Metastatic Lung Carcinoma in the Adrenal Gland (tissue), 1 donor: Measurements from ENCODE around the genes IFT25, LDLRAD1, TCEANC2 and ACOT11.

- PRO-cap = no peak
These were observed 93.4 kb downstream of the GLIS1 start for GRCh38 chr1:53645592-53645999.

GRCh38 chr1:53889030-53889406 is 579 bp downstream of the YIPF1 start:
- PRO-cap = no peak

- PRO-cap = bidirectional peak, plus-strand start at chr1:53946077, minus-strand start at chr1:53945699
These were observed at the start of gene IFT25 for GRCh38 chr1:53945248-53946207. TSS of gene IFT25 (minus strand) at chr1:53945699.

- PRO-cap = unidirectional peak, minus-strand start at chr1:54018143; unidirectional peak, minus-strand start at chr1:54018186
These were observed at the start of gene LDLRAD1 for GRCh38 chr1:54018031-54018529. TSS of gene LDLRAD1 (minus strand) at chr1:54018186.

DNA sequence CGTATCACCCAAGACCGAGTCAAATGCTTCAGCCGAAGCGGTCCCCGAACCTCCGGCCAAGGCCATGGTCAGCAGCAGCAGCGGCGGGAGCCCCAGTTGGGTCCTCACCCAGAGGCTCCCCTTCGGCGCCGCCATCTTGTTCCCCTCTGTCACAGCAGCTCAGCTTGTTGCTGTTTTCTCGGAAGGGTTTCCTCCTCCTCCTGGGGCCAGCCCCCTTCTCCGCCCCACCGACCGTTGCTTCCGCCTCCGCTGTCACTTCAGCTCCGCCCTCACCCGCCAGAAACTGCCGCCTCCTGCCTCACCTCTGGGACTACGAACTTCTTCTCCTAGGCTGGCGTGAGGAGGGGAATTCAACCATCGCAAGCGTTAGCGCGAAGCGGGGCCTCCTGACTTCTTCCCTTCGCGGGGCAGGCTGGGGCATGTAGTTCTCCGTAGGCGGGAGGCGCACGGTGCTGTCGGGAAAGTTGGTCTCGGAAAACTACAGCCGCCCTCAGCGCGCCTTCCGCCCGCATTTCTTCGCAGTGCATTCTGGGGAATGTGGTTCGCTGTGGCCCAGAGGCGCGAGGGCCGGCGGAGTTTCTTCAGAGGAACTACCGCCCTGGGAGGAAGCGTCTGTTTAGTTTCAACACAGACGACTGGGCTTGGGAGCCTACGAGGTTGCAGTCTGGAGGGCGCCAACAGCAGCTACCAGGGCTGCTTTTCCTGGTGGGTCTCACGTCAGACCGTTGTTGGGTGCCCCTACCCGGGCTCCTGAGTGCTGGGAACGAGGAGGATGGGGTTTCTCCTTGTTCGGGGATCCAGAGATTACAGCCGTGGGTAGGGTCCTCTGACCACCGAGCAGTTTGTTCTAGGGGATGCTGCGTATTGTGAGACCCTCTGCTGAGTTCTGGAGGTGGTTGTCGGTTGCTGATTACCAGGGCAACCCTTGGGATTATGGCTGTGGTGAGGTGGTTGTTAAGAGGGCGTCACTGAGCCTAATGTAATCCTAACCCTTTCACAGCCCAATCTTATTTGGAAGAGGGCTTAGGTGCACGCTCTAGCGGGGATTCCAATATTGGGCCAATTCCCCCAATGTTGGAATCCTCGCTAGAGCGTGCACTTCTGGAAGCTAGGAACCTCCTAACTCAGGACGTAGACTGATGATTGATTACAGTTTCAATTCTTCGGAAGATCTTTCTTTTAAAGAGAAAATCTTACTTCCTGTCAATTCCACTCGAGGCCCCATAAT is at the start of gene TCEANC2:
TCEANC2 (plus strand) TSS at position 555 of the 1,228 bp plus-strand sequence.
- PRO-cap = bidirectional peak, plus-strand start at position 555 of the sequence, minus-strand start at position 148 of the sequence

DNA sequence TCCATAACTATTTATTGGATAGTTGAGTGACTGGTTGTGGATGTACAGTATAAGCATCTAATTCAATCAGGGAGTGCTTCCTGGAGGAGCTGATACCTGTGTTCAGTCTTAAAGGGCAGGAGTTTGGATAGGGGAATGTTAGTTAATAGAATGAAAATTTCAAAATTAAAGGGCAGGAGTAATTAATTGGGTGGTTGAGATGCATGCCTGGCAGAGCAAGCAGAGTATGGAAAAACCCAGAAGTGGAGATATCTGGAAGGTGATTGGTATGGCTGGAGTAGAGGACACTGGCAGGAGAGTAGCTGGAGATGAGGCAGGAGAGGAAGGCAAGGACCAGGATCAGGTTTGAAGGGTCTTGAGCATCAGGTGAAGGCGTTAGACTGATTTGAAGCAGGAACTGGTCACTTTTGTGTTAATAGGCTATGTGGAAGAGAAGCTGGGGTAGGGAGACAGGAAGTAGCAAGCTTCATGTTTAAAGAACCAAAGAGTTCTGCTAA is 45.3 kb downstream of the TCEANC2 start:
- PRO-cap = no peak

DNA sequence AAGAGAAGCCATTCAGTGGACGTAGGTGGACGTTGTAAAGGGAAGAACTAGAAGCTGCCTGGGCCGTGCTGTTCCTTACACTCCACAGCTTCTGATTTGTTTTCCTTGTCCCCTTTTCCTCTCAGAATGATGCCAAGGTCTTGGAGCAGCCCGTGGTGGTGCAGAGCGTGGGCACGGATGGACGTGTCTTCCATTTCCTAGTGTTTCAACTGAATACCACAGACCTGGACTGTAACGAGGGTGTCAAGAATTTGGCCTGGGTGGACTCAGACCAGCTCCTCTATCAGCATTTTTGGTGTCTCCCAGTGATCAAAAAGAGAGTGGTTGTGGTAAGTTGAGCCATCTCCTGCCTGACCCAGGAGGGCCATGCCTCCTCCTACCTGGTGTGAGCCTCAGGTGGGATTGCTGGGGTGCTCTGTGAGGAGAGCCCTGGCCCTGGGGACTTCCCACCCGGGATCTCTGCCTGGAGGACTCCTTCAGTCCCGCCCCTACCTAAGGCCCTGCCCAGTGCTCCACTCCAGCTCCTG is 16.1 kb downstream of the MRPL37 start:
- PRO-cap = no peak

DNA sequence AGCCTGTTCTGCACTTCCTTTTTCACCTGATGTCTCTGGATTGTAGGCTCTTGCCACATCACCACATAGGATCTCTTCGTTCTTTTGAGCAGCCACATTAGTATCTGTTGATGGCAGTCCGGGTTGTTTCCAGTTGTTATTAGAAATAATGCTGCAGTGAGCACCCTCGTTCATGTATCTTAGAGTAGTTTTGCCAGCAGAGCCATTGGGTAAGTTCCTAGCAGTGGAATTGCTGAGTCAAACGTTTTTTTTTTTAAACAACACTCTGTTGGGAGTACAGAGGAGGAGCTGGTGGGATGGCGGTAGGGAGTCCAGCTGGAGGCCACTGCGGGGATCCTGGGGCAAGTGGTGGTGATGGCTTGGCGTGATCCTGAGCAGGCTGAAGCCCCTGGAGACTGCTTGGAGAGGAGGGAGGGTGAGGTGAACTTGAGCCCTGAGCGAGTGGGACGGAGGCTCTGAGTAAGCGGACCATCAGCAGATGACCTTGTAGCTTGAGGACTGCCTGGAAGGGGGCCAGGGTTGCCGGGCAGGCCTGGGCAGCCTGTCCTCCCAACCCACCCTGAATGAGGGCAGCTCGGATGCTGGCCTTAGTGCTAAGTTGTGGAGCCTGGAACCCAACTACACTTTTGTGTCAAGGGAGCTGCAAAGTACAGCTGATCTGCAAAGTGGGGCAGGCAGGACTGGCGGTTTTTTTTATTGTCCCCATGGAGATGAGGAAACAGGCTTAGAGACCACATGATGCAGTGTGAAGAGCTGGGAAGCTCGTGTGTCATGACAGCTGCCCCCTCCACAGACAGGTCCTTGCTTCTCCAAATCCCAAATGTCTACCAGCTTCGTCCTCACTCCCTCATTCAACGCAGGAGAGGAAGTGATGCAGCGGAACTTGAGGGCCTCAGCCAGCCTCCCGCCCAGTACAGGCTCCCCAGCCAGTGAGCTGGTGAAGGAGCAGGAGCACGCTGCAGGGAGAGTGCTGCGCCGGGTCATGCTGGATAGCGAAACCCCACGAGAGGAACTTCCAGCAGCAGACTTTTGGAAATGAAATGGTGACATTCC is 20.2 kb downstream of the MRPL37 start:
- PRO-cap = no peak

- PRO-cap = no peak
These were observed 23.8 kb downstream of the MRPL37 start for GRCh38 chr1:54223659-54224349.

DNA sequence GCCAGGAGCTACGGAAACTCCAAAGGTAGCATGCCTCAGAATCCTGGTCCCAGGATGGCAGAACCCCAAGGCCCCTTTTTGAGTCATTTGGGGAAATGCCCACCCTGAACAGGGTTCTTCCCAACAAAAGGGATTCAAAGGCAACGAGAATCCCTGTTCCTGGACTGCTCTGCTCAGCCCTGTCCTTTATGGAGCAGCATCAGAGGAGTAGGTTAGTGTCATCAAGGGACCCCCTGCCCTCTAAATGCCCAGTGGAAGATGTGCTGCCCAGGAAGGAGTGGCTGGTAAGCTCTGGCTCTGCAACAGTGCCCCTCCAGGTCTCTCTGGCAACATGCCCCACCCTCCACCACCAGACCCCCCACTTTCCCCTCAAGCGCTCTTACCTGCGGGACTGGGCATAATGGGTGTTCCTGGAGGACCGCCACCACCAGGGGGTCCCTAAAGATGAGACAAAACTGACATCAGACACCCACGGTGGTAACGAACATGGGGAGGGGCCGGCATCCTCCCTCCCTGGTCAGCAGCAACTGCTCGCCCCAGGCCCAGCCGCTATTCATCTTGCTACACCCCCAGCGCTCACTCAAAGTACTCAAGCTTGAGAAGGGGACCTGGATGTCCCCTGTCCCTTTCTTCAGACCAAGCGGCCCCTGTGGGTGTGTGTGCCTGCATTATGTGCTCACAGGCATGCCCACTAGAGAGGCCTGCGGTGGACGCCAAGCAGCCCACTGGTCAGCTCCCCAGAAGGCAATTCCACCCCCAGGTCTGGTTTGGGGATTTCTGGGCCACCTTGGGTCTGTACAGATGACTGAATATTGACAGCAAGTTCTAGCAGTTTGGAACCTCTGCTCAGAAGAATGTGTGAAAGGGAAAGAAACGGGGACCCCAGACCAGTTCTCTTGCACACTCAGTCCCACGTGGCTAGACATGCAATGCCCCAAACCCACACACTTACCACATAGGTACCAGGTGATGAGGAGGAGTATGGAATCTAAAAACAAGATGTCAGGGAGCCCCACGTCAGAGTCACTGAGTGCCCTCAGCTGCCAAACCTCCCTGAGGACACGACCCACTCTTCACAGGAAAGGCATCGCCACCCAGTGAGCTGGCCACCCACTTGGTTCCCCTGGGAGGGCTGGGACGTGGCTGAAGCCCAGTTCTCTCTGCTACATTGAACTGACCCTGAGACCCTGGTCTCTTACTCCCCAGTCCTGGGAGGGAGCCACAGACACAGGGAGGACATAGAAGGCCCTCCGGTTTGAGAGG is 41.0 kb downstream of the MRPL37 start:
- PRO-cap = no peak

GRCh38 chr1:54249753-54250583 is 50.0 kb downstream of the MRPL37 start:
- PRO-cap = no peak

DNA sequence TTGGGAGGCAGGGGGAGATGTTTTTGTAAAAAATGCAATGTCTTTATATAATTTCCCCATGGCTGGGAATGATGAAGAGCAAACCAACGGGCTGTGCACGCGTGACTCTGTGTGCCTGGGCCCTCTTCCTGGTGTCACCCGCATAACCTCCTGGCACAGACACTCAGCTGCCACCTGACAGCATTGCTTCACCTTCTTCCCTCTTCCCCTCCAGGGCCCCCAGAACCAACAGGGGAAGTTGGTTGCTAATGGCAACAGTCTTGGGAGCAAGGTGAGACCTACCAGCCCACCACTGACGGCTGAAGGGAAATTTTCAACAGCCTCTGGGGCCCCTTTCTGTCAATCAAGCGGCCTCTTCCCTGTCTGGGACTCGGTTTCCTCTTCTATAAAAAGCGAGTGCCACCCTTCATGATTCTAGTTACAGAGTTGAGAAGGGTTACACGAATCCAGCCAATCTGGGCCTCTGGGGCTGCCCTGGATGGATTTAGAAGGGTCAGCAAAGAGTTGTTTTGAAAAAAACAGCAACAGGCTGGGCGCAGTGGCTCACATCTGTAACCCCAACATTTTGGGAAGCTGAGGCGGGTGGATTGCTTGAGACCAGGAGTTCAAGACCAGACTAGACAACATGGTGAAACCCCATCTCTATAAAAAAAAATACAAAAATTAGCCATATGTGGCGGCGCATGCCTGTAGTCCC is 173.1 kb downstream of the MRPL37 start:
- PRO-cap = no peak

- PRO-cap = no peak
These were observed 72.6 kb upstream of the ACOT11 start for GRCh38 chr1:54475333-54475910.

- PRO-cap = no peak
These were observed at the start of gene ACOT11 for GRCh38 chr1:54547203-54548671. TSS of gene ACOT11 (plus strand) at chr1:54548228.

DNA sequence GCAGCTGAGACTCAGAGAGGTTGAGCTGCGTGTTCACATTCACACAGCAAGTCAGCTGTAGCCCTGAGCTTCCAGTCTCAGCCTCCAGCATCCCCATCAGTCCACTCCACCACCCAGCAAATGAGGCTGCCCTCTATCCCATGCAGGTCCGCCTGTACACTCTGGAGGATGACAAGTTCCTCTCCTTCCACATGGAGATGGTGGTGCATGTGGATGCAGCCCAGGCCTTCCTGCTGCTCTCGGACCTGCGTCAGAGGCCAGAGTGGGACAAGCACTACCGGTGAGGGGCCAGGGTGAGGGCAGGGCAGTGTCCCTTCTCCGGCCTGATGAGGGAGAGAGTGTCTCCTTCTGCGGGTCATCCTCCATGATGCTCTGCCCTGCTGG is 18.4 kb downstream of the FAM151A start:
- PRO-cap = no peak

GRCh38 chr1:55064093-55064593 is 24.8 kb downstream of the PCSK9 start:
- PRO-cap = no peak

GRCh38 chr1:55071370-55072214 is 32.2 kb downstream of the PCSK9 start:
- PRO-cap = no peak

DNA sequence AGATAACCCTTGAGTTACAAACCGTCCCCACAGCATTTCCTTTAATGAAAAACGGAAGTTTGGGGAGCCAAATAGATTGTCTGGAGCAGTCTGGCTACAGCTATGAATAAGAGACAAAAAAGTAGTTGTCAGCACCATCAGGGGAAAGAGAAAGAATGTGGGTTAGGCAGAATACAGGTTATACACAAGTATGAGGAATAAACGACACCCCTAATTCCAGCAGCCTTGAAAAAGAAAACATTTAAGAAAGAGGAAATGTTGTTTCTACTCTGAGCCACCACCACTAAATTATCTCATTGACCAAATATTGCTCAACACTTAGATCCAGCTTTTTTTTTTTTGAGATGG is 29.4 kb upstream of the USP24 start:
- PRO-cap = no peak

DNA sequence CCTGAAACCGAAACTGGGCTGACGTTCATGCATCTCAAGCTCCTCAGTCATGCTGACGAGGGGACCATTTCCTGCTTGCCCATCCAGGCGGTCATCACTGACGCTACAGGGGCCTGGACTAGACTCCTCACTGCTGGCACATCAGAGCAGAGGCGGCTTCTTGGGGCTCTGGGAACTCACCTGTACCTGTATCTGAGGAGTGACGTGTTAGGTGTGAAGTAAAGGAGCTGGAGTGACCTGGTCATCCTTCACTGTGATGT is 73.2 kb upstream of the USP24 start:
- PRO-cap = no peak

- PRO-cap = no peak
These were observed 323.6 kb downstream of the PLPP3 start for GRCh38 chr1:56255859-56256007.